HT-29 (cell line): ENCODE results near the gene SFTPB.

DNA sequence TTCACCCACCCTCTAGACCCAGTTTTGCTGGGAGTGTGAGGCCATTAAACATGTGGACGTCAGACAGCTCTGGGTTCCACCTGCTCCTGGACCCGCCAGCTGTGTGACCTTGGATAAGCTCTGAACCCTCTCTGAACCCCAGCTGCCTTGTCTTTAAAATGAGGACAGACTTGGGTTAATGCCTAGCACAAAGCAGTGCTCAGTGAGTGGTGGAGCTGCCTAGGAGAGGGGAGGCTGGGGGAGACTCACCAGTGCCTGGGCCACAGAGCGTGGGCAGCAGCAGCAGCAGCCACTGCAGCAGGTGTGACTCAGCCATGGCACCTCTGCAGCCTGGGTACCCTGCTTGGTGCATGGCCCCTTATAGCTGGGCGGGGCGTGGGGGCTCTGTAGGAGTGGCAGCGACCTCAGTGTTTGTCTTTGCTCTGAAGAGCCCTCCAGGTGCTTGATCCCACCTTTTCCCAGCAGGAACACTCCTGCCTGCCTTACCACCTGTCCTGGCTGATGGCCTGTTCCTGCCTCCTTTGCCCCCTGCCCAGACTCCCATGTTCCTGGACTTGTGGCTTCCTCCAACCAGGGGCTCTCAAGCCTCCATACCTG, at the start of gene SFTPB:
TSS of gene SFTPB (minus strand) at position 332 of the 597 bp plus-strand sequence.
- RAMPAGE, long total RNA: no peak

GRCh38 chr2:85706411-85707062, 12.4 kb downstream of the GNLY start:
- RAMPAGE, long total RNA: no peak

DNA sequence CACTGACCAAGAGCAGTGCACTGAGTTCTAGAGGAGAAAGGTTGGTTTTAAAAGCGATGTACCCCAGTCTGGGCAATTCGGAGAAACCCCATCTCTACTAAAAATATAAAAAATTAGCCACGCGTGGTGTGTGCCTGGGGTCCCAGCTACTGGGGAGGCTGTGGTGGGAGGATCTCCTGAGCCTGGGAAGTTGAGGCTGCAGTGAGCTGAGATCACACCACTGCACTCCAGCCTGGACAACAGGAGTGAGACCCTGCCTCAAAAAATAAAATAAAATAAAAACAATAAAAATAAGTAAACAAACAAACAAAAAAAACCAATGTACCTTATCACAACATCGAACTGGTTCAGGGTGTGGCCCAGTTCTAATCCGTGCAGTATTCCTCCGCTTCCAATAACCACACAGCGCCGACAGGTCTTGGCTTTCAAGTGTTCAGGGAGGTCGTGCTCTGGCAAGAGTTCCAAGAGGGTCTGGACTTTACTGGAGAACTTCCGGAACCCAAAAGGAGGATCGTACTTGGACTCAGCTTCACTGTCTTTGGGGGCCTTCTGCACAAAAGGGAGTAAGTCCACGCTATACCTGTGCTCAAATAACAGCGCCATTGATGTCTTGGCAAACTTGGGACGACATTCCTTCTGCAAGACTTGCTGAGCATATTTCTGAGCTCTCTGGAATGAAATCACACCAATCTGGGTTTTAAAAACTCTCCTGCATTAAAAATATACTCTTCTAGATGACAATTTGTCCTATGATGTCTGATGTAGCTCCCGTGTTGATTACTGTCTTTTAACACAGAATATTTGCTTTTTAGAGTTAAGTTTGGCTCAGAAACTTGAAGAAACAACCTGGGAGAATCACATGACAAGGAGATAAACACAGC, 41.0 kb downstream of the ST3GAL5 start:
- RAMPAGE, long total RNA: no peak

DNA sequence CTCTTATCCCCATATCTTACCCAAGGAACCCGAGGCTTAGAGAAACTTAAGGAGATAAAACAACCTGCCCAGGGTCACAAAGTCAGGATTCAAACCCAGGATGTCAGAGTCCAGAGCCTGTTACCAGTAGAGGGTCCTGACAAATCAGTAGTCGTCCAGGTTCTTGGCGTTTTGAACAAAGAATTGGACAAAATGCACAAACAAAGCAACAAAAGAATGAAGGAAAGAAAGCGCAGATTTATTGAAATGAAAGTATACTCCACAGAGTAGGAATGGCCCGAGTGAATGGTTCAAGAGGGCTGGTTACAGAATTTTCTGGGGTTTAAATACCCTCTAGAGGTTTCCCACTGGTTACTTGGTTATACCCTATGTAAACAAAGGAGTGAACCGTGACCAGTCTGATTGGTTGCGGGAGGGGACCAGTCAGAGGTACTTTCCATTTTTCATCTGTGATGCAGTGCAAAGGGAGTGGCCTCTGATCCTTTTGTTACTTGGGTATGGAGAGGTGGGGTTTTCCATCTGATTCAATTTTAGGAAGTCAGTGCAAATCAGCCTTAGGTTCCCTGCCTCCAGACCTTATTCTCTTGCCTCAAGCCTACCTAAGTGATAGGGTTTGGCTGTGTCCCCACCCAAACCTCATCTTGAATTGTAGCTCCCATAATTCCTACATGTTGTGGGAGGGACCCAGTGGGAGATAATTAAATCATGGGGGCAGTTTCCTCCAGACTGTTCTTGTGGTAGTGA, 5.7 kb upstream of the ST3GAL5 start:
- RAMPAGE, long total RNA: no peak

DNA sequence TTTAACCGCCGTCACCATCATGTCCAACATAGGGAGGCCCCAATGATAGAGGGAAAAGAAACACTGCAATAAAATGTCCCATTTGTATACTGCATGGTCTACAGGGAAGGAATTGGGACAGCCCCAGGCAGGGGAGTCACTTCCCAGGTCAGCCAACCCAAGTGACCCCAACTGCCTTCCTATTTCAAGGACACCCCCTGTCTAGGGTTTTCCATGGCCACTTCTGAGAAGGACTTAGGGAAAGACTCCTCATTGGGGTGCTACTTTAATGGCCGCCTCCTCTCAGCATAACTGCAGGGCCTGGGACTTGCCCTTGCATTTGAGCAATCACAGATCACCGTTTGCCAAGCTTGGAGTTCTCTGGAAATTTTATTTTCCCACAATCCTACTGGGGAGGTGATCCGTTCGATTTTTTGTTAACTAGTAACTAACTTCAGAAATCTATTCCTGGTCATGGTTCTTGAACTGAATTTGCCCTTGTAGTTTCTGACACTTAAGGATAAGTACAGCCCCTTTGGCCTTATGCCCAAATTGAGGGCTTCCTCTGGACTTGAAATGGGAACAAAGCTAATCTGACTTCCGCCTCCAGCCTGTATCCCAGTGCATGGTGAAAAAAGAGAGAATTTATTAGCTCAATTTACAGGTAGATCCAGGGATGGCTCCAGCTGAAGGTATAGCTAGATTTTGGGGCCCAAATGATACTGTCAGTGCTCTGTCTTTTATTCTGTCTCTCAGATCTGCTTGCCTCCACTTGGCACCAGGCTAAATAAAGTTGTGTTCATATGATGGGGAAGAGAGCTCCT, 60.5 kb upstream of the ST3GAL5 start:
- RAMPAGE, long total RNA: no peak

DNA sequence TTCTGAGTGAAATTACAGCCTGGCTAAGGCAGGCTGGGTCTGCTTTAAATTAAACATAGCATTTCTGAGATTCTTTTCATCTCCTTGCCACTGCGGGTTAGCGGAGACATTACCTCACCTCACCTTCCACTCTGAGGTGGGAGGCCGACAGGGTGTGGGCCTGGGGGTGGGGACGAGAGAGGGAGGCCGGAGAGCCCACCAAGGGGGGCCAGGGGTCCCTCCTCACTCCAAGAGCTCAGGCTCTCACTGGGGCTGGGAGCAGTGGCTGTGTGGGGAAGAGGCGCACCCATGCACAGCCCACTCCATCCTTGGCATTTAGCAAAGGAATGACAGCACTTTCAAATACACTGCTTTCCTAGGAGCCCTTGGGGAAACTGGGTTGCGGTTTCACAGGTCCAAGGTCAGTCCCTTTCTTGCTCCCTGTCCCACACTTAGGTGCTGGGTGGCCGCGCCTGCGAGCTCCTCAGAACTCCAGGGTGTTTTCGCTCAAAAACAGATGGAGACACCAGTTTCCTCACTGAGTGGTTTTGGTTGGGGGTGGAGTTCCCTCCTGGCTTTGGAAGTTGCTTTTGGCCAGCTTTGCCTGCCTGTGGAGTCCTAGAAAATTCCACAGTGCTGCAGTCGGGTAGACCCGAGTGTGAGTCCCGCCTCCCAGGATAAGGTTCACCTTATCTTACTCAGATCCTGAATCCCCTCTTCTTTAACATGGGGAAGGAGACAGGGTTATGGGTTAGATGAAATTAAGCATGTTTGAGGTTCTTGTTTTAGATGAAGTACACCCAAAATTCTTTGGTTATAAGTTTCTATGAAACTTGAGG, 107.1 kb downstream of the POLR1A start:
- RAMPAGE, long total RNA: no peak

DNA sequence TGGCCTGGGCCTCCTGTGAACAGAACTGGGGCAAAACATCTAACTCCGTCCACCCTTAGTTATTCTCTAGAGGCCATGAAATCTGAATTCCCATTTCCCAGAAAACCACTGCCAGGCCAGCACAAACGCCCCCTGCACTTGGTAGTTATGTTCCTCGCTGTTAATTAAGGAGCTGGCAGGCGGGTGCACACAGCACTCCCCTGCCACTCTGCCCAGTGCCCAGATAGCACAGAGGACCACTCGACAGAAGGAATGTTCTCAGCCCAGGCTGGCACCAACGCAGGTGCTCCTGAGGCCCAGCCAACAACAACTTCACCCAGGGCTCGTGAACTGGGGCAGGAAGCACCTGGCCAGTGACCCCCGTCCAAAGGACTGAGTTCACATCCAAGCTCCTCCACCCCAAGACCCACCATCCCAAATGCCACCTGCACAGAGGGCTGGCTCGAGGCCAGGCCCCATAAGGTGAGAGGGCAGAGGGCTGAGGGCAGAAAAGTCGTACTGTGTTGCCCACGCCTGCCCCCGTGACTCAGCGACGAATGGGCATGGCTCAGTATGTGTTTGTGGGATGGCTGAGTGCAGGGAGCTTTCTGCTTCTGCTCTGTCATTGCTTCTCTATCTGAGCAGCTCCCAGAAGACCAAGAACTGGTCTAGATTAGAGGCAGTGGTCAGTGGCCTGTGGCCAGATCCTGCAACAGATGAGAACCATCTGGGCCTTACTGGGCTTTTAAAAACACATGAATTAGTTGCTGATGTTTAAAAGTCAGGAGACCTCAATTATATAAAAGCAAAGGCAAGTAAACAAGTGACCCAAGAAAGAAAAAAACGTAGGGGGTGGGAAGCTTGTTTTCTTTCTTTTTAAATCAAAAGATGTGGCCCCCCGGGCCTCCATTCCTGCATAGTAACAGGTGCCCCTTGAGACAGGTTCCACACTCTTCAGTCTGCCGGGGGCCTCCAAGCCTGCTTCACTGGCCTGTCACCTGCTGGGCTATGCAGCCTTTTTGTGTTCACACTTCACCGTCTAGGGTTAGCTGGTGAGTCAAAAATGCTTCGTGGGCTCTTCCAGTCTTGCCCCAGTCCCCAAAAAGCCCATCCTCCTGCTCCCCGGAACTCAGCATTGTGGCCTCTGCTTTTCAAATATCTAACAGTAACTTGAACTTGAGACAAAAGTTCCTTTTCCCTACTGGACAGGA, 68.3 kb downstream of the POLR1A start:
- RAMPAGE, long total RNA: no peak

GRCh38 chr2:86185436-86186266, 9.6 kb downstream of the IMMT start:
- RAMPAGE, long total RNA: no peak

GRCh38 chr2:86280075-86280455, 57.4 kb downstream of the REEP1 start:
- RAMPAGE, long total RNA: no peak

DNA sequence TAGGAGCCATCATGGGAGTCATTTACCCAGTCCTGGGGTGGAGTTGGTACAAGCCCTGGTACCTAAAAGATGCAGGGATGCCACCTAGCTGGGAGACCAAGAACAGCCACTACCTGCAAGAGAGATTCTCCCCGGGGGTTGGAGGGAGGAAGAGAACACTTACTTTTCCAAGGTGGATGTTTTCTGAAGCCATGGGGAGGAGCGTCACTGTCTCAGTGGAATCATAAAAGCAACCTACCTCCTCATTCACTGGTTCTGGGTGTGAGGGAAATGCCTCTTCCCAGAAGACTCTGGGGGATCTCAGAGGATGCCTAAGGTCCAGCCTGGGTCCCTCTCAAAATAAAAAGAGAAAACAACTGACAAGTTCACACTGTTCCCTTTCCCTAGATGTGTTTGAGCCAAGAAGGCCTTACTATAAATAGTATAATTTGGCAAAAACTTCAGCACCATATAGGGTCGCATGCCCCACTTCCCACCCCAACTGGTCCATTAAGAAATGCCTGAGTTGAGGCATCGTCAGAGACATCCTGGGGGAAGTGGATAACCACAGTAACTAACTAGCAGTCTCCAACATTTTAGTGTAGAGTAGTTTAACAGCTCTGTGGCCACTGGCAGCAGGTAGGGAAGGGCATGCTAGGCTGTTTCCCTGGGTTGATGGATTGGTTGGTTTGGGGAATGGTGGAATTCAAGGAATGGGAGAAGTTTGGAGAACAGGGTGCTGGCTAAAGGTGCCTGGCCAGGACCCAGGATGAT, 39.7 kb downstream of the REEP1 start:
- RAMPAGE, long total RNA: no peak

- RAMPAGE, long total RNA: no peak
Measured at GRCh38 chr2:86528970-86529522, 34.2 kb downstream of the CHMP3 start.

DNA sequence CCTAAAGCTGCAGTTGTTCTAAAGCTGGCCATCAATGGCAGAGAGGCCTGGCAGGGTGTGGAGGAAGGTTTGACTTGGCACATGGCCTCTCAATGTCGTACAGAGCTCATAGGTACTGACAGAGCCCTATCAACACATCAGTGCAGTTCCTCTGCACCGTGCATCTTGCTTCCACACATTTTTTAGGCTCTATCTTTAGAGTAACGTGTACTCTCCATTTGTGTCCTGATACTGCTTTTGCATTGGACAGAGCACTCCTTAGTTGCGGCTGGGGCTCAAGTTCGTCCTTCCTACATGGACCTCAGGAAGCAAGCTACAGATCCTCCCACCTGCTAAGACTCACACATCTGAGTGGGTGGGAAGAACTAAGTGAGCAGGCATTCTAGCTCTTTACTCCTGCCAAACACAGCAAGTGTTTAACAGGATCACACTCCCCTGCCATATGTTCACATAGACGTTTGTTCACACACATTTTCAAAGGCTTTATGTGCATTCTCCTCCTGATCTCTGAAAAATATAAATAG, 3.1 kb upstream of the CHMP3 start:
- RAMPAGE, long total RNA: no peak

GRCh38 chr2:86649004-86649560, 25.4 kb upstream of the RNF103 start:
- RAMPAGE, long total RNA: no peak

GRCh38 chr2:87075749-87076861, 54.5 kb upstream of the PLGLB1 start:
- RAMPAGE, long total RNA: no peak

DNA sequence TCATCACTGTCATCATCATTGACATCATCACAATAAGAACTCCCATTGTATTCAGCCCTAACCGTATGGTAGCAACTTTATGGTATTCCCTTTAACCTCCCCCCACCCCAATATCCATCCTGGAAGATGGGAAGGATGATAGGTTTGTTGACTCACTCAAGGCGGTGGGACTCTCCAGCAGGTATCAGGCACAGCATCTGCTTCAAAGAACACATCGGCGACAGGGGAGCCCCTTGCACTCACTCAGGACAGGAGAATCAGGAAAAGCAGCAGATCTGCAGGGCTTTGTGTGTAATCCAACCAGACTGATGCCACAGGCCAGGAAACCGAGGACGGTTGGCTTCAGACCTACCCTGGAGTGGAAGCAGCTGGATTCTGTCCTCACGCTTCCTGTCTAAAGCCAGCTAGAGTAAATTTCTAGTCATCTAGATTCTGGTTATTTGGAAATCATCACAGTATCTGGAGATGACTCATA, 289.1 kb upstream of the PLGLB2 start:
- RAMPAGE, long total RNA: no peak

DNA sequence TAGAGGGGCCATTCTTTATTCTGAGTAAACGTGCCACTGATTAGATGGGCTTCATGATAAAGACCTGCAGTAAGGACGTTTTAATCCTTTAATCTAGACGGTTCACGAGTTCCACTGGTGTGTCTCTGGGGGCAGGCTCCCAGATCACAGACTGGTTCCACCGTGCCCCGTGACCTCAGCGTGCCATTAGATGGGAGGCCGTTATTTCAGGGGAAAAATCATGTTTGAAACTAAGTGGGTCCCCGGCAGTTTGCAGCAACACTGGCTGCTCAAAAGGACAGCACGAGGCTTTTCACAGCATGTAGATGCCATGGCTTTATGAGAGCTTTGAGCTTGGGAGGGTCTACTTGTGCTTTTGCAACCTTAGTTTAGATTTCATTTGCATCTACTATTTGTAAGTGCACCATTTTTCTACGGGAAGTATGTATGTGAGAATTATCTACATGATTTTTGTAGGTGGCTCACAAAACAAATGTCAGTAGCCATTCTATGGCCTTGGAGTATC, 246.8 kb upstream of the PLGLB2 start:
- RAMPAGE, long total RNA: no peak

- RAMPAGE, long total RNA: no peak
Measured at GRCh38 chr2:87754707-87755094, 6.8 kb downstream of the PLGLB2 start.

DNA sequence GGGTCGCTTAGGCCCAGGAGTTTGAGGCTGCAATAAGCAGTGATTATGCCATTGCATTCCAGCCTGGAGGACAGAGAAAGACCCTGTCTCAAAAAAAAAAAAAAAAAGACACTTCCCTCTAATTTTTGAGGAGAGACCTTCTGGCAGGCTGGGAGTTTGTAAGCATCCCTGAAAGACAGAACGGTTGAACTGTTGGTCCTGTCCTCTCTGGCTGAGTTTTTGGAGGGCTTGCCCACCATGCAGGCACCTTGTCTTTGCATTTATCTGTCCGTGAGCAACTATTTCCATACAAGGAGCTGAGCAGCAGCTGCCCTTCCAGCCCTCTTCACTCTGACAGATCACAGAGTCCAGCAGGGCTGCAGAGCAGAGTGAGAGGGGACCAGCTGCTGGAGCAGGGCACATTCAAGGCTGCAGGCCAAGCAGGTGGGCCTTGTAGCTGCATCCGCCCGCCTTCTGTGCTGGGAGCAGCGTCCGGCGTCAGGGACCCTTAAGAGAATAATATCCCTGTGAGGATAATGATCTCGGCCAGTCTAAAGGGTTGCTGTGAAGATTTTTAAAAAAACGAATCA, 9.4 kb downstream of the SMYD1 start:
- RAMPAGE, long total RNA: no peak

DNA sequence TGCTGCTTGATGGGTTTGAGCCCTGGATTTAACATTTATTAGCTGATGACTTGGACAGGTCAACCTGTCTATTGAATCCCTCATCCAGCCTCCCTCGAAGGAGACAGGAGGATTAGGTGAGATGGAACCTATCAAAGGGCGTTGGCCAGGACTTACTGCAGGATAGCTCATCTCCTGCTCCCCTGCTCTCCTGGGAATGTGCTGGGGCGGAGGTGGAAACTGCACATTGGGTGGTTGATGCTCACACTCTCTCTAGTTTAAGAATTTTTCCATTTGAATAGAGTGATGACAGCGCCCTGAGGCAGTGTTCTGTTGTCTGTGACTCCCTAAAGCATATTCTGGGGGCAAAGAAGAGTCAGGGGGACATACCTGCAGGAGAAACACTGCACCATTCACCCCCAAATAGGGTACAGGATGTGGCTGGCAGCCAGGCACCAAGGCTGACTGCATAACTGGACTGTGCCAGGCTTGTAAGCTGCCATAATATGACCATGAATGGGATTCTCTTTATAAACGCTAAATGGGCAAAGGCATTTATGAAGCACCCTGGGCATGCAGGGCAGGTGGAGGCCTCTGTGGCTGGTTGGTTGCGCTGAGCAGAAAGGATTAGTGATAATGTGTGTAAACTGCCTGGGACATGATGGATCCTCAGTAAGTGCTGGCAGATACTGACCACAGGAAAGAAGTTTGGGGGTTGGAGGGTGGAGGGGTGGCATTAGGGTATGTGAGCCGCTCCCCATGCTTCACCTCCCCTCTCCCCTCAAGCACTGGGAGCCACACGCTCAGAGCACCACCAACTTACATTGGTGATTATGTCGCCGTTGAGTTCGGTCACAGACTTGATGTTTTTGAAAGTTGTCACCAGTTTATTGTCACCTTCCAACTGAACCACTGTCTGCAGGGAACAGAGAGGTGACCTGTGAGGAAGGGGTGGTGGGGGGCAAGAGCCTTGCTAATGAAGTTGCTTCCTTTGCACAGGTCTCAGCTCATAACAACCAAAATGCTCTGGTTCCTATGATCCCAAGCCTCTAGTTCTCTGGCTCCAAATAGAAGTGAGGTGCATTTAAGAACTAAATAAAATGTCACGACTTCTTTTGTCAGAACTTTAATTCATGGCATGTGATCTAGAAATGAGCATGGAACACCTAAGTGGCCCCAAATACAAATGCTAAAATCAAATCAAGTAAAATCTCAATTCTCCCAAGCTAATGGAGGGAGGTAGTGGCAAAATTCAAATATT, 3.8 kb downstream of the FABP1 start:
- RAMPAGE, long total RNA: no peak

DNA sequence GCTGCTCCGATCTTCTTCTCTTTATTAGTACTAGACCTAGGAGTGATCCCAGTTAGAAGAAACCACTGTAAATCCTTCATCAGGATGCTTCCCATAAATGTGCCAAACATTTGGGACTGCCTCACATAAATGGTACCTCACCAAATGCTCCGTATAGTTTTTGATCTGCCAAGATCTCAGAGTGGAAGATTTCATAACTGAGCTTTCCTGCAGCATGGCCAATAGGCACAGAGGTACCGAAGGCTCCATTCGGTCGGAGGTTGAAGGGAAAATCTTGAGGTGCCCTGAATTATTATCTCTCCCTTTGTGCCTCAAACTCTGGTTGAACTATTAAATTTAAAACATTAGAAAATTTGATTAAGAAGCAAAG, 10.5 kb upstream of the FABP1 start:
- RAMPAGE, long total RNA: no peak